ENCODE measurements around a stretch of chr13.

GRCh38 chr13:23627501-23627903, 57.3 kb downstream of the TNFRSF19 start:
- RAMPAGE, long total RNA, result no peak
- RRBS, result no CpG with 5 or more reads among the region's 8 CpGs

DNA sequence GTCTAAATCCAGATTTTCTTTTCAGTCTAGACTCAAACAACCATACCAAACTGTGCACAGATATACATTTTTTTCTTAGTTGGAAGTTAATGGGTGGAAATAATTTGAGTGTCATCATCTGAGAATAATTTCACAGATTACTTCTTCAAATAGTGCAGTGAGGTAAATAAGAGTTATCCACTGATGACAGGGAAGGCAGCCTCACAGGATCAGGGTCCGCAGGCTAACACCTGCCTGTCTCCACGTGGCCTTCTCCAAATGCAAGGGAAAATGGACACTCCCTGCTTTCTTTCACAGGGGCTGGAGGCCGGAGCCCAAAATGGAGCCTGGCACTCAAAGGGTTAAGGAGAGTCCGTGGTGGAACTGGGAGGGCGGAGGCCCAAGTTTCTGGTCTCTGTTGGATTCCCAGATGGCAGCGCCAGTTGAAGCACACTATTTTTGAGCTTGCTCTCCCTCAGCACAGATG, 67.4 kb downstream of the TNFRSF19 start:
- RAMPAGE, long total RNA, result no peak
- RRBS, result no CpG with 5 or more reads among the region's 6 CpGs

- RAMPAGE, long total RNA, result no peak
- RRBS, result no CpG with 5 or more reads among the region's 4 CpGs
Observed at GRCh38 chr13:23794502-23795159, 94.6 kb downstream of the MIPEP start.

GRCh38 chr13:23980047-23980765, 91.0 kb upstream of the MIPEP start:
- RAMPAGE, long total RNA, result no peak
- RRBS, result 2% methylated on average over 13 of the region's 45 CpGs

- RAMPAGE, long total RNA, result no peak
- RRBS, result no CpG with 5 or more reads among the region's 5 CpGs
Observed at GRCh38 chr13:24071258-24071953, 89.1 kb upstream of the SPATA13 start.

- RAMPAGE, long total RNA, result no peak
- RRBS, result 76% methylated on average over 1 of the region's 9 CpGs
Observed at GRCh38 chr13:24075895-24076576, 84.5 kb upstream of the SPATA13 start.

GRCh38 chr13:24185457-24186285, 25.2 kb downstream of the SPATA13 start:
- RAMPAGE, long total RNA, result no peak
- RRBS, result no CpG with 5 or more reads among the region's 8 CpGs

GRCh38 chr13:24194328-24194924, 33.9 kb downstream of the SPATA13 start:
- RAMPAGE, long total RNA, result no peak
- RRBS, result no CpG with 5 or more reads among the region's 8 CpGs

- RAMPAGE, long total RNA, result no peak
- RRBS, result no CpG with 5 or more reads among the region's 8 CpGs
Observed at GRCh38 chr13:24252062-24252660, 57.2 kb upstream of the C1QTNF9 start.

- RAMPAGE, long total RNA, result no peak
- RRBS, result no CpG with 5 or more reads among the region's 8 CpGs
Observed at GRCh38 chr13:24279753-24280365, 29.5 kb upstream of the C1QTNF9 start.

- RAMPAGE, long total RNA, result no peak
- RRBS, result no CpG with 5 or more reads among the region's 15 CpGs
Observed at GRCh38 chr13:24281468-24282071, 27.8 kb upstream of the C1QTNF9 start.

DNA sequence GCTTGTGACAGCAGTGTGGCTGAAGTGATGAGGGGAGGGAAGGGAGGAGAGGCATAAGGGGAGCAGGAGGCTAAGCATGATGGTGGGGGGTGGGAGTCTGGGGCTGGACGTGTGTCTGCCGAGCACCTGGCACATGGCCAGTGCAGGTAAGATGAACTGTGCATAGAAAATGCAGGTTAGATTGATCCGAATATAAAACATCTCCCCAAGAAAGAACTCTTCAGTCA, 27.4 kb upstream of the C1QTNF9 start:
- RAMPAGE, long total RNA, result no peak
- RRBS, result no CpG with 5 or more reads among the region's 3 CpGs

DNA sequence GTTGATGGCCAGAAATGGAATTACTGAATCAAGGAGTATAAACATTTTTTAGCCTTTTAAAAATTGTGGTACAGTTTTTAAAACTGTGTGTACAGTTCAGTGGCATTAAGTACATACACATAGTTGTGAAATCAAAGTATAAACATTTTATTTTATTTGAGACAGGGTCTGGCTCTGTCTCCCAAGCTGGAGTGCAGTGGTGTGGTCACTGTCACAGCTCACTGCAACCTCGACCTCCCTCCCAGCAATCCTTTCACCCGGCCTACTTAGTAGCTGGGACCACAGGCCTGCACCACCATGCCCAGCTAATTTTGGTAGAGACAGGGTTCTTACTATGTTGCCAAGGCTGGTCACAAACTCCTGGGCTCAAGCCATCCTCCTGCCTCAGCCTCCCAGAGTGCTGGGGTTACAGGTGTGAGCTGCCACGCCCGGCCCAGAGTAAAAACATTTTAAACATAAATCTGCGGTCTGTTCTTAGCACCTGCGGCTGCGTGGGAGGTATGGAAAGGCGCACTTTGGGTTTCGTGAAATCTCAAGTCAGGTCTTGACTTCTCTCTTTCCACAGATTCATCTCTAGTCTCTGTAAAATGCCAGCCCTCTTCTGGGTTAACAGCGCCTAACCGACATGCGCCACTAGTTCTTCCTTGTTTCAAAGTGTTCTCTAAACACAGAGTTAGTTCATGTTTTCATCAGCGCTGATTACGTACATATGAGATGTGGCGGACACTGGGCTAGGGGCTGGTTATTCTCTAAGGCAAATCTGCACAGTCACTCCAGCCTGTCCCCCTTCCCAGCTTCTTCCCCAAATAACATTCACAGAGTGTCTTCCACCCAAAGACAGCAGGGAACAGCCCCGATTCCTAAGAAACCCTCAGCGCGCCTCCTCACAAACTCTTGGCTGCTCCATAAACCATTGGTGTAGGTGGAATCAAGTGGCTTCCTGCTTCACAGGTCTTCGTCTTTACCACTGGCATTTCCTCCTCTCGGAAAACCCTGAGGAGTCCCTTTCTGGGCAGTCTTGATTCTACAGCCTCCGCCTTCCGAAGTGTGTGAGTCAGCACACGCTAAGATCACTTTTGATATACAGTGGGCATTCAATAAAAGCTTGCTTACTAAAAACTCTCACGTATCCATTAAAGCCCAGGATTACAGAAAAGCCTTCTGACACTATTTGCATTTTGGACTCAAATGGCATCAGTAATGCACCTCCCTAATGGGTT, 1.5 kb downstream of the PARP4 start:
- RAMPAGE, long total RNA, result no peak
- RRBS, result no CpG with 5 or more reads among the region's 24 CpGs

DNA sequence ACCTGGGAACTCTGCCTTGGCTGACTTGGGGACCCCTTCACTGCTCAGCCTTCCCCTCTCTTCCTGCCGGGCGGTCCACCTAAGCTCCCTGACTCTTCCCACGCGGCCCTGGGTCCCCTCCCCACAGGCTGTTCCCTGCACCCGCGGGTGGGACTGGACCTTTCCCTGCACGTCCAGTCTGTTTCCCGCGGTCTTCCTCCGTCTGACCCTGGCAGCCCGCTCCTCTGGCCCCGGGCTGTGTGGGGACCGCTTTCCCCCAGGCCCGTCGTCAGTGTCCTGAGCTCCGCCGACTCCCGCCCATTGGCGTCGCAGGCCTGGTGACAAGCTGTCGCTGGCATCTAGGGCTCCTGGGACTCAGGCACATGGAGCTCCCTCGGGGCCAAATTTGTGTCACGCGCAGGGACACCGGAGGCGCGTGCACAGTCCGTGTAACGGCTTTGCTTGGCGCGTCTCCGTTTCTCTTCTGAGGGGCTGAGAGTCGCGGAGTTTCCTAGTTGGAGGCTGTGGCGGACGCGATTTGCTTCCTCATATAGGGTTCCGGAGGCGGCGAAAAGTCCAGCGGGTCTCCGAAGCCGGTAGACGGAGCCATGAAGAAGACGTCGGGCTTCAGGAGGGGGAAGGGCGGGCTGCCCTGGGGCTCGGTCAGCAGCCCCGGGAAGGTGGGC, 28.9 kb upstream of the PARP4 start:
- RAMPAGE, long total RNA, result no peak
- RRBS, result no CpG with 5 or more reads among the region's 49 CpGs

GRCh38 chr13:24925564-24926212, 3.0 kb upstream of the CENPJ start:
- RAMPAGE, long total RNA, result no peak
- RRBS, result no CpG with 5 or more reads among the region's 11 CpGs

- RAMPAGE, long total RNA, result no peak
- RRBS, result no CpG with 5 or more reads among the region's 18 CpGs
Observed at GRCh38 chr13:25285359-25285903, 1.9 kb downstream of the MTMR6 start.

GRCh38 chr13:25311621-25312460, 10.4 kb downstream of the NUP58 start:
- RAMPAGE, long total RNA, result no peak
- RRBS, result no CpG with 5 or more reads among the region's 5 CpGs

GRCh38 chr13:26024412-26025256, 27.2 kb downstream of the SHISA2 start:
- RAMPAGE, long total RNA, result no peak
- RRBS, result no CpG with 5 or more reads among the region's 13 CpGs

DNA sequence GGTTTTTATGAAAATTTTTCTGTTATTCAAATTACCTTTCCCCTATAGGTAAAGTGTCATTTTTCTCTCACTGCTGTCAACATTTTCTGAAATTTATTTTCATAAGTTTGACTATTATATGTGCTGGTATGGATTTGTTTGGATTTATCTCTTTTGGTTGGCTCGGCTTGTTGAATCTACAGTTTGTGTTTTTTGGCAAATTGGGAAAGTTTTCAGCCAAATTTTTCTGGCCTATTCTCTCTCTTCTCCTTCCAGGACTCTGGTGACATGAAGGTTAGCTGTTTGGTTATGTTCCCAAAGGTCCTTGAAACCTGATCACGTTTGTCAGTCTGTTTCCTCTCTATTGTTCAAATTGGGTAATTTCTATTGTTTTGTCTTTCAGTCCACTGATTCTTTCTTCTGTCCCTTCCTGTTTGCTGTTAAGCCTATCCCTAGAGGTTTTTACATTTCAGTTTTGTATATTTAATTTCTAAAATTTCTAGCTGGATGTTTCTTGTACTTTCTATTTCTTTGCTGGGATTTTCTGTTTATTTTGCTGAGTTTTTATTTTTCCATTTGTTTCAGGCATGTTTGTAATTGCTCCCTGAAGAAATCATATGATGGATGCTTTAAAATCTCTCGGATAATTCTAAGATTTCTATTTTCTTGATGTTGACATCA, 81.5 kb upstream of the SHISA2 start:
- RAMPAGE, long total RNA, result no peak
- RRBS, result no CpG with 5 or more reads among the region's 3 CpGs

- RAMPAGE, long total RNA, result no peak
- RRBS, result 11% methylated on average over 9 of the region's 21 CpGs
Observed at GRCh38 chr13:26187013-26187448, 35.1 kb downstream of the RNF6 start.

Data from cardiac muscle cell (in vitro differentiated cells and primary cell).